Liver (tissue), 9 donors: ENCODE data around the genes TRMT1 and IL27RA.

DNA sequence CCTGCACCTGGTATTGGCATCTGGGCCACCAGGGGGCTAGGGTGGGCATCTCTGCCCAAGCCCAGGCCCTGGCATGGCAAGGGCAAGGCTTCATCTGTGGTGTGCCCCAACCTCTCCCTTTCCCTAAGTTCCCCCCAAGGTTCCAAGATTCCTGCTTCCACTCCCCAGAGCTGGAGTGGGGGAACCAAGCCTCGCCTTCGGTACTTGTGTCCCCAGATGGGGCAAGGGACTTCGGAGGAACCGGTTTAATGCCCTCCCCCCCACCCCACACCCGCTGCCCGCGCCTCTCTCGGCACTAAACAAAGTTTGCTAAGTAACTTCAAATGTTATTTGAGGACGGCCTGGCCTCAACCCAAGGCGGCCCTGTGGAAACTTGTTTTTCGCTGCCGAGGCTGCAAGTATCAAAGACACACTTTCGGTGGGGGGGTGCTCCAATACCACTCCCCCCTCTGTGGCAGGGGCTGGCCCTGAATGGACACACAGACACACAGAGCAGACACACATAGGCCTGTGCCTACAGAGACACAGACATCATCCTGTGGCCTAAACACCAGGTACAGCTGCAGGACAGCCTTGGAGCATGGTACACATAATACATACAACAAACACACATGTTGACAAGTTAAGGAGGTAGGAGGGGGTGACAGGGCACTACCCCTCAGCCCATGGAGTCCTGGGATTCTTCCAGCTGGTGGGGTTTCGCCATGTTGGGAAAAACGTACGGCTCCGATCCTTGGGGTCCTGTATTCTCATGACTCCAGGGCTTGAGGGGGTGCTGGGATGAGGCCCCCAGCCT lies 12.4 kb downstream of the NFIX start:
- PRO-cap, 5 experiments = no peak in any of the 5 experiments
- RAMPAGE, long total RNA, 2 experiments = no peak in any of the 2 experiments
- RRBS = no CpG with 5 or more reads among the region's 17 CpGs

DNA sequence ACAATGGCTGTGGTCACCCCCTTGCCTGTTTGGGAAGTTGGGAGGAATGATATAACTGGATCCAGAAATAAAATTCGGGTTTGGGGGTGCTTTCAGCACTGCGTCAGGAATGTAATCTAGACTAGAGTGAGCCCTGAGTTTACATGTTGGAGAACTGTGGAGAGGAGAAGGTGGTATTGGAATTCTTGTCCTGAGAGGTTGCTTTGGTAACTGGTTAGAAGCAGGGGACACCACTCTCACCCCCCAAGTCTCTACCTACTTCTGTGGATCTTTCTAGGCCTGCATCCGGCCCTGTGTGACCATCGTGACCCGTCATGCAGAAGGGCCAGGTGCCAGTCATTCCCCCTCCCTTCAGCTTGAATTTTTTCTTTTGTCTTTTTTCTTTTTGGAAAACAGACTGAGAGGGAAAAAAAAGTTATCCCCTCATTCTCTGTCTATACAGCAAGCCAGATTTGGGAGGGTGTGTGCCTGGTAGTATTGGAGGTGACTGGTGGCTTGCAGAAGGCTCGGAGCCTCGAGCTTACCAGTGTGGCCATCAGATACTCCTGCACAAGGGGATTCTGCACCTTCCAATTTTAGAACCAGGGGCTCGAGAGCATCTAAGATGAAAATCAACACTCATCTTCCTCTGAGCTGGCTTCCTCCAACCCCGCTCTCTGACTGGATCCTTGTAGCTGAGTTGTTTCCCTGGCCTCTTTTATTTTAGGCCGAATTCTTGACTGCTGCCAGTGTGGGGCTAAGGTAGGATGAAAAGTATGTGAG lies 31.8 kb downstream of the NFIX start:
- PRO-cap, 5 experiments = no peak in any of the 5 experiments
- RAMPAGE, long total RNA, 2 experiments = no peak in any of the 2 experiments
- RRBS = no CpG with 5 or more reads among the region's 10 CpGs

- PRO-cap, 5 experiments = peak in 5 of 5 experiments; most common plus-strand start chr19:13116852 (in 3); most common minus-strand start chr19:13116664 (in 1)
- RAMPAGE, long total RNA, 2 experiments = start-site peak on the minus strand in 2 of 2 experiments, at chr19:13116723-13116744 at its widest, 33 to 138 reads per replicate
- RRBS = 6% methylated on average over 5 of the region's 29 CpGs
These were observed at the start of gene TRMT1 for GRCh38 chr19:13116589-13117155. TSS of gene TRMT1 (minus strand) at chr19:13116740.

GRCh38 chr19:13139159-13140358 lies 10.6 kb downstream of the STX10 start:
- PRO-cap, 5 experiments = no peak in any of the 5 experiments
- RAMPAGE, long total RNA, 2 experiments = no peak in any of the 2 experiments
- RRBS = no CpG with 5 or more reads among the region's 18 CpGs

DNA sequence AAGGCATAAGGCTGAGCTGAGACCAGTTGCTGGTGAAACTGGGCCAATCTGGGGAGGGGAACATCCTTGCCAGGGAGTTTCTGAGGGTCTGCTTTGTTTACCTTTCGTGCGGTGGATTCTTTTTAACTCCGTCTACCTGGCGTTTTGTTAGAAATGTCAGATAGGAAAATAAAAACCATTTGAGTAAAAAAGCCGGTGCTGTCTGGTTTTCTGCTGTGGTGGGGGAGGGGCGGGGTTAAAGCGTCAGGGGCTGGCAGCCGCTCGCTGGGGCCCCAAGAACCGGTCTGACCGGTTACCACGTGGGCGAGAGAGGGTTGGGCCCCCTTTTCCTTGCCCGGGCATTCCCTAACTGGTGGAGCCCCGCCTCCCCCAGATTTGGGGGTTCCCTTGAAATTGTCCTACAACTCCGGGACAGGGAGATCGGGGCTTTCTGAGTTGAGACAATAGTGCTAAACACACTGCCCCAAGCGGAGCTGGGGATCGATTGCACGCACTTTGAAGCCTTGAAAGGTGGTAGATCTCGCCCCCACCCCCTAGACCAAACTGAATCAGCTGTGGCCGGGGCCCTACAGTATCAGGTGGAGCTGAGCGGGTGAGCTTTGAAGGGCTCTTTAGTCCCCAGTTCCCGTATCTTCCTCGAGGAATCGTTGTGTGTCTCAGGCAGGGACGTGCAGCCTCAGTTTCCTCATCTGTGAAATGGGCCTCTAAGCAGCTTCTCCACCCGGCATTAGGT lies 4.7 kb downstream of the IER2 start:
- PRO-cap, 5 experiments = peak in 5 of 5 experiments; most common plus-strand start position 571 of the sequence (in 3); most common minus-strand start position 286 of the sequence (in 5)
- RAMPAGE, long total RNA, 2 experiments = no peak in any of the 2 experiments
- RRBS = 4% methylated on average over 7 of the region's 28 CpGs

GRCh38 chr19:13260860-13261693 lies 110.9 kb downstream of the IER2 start:
- PRO-cap, 5 experiments = no peak in any of the 5 experiments
- RAMPAGE, long total RNA, 2 experiments = no peak in any of the 2 experiments
- RRBS = no CpG with 5 or more reads among the region's 9 CpGs

GRCh38 chr19:13277036-13277499 lies 126.9 kb downstream of the IER2 start:
- PRO-cap, 5 experiments = no peak in any of the 5 experiments
- RAMPAGE, long total RNA, 2 experiments = no peak in any of the 2 experiments
- RRBS = no CpG with 5 or more reads among the region's 12 CpGs

- PRO-cap, 5 experiments = no peak in any of the 5 experiments
- RAMPAGE, long total RNA, 2 experiments = no peak in any of the 2 experiments
- RRBS = no CpG with 5 or more reads among the region's 27 CpGs
These were observed 131.6 kb downstream of the IER2 start for GRCh38 chr19:13281601-13282500.

DNA sequence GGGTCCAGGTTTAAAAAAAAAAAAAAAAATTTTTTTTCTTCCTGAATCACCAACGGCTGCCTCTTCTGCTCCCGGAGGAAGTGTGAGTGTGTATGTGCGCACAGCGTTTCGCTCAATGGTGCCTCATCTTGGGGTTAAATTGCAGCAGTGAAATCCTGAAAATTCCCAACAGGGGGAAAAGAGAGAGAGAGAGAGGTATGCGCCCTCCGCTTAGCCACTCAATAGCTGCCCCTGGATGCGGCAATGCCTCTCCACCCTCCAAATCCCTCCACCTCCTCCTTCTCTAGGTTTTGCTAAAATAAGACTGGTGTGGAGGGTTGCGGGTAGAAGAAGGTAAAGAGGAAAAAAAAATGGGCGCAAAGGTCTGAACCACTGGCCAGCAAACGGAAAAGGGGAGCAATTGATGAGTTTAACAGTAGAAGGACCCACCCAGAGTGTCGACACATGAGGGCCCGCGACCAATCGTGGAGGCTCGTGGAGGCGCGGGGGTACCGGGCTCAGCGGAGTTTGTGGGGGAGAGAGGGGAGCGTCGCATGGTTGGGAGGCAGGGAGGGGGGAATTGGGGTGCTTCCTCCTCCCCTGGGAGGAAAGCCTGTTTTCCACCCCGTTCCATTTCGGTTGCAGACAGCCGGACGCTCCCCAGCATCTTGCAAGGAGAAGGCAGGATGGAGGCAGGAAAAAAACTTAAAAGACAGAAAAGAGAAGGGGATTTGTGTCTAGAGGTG lies 935 bp upstream of the CACNA1A start:
- PRO-cap, 5 experiments = no peak in any of the 5 experiments
- RAMPAGE, long total RNA, 2 experiments = no peak in any of the 2 experiments
- RRBS = no CpG with 5 or more reads among the region's 26 CpGs

DNA sequence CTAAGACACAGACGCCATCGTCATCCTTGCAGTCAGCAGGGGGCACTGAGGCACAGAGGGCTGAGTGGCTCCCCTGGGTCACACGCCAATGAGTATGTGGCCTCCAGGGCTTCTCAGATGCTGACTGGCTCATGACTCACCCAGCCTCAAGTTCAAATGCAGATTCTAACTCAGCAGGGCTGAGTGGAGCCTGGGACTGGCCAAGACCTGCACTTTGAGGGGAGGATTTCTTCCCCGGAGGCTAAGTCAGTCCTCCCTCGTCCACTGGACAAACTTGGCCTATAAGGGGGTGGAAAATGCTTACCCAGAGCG lies 115.2 kb upstream of the CACNA1A start:
- PRO-cap, 5 experiments = no peak in any of the 5 experiments
- RAMPAGE, long total RNA, 2 experiments = no peak in any of the 2 experiments
- RRBS = no CpG with 5 or more reads among the region's 6 CpGs

GRCh38 chr19:13689036-13689480 lies 58.6 kb upstream of the YJU2B start:
- PRO-cap, 5 experiments = no peak in any of the 5 experiments
- RAMPAGE, long total RNA, 2 experiments = no peak in any of the 2 experiments
- RRBS = no CpG with 5 or more reads among the region's 3 CpGs

DNA sequence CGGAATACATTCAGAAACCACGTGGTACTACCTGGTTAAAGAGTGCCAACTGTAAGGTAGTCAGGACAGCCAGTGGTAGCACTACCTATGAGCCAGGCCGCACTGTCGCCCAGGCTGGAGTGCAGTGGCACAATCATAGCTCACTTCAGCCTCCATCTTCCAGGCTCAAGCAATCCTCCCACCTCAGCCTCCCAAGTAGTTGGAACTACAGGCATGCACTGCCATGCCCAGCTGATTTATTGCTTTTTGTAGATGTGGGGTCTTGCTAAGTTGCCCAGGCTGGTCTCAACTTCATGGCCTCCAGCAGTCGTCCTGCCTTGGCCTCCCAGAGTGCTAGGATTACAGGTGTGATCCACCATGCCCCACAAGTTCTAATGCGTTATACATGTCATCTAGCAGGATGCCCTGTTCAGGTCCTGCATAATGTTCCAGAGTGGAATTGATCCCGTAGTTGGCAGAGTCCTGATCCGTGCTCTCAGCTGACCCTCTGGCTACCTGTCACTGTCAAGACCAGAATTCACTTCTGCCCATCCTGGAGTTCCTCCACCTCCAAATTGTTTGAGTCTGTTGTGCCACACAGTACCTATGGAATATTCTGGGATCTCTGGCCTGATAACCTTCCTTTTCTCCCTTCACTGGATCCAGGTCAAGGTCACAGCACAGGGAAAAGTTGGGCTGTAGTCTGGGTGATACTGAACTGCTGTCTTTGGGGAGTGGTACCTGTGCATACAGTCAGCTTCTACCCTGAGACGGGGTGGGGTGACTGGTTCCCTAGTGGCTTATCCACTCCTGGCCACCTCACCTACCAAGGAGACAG lies 4.7 kb downstream of the C19orf53 start:
- PRO-cap, 5 experiments = no peak in any of the 5 experiments
- RAMPAGE, long total RNA, 2 experiments = no peak in any of the 2 experiments
- RRBS = 92% methylated on average over 1 of the region's 9 CpGs

DNA sequence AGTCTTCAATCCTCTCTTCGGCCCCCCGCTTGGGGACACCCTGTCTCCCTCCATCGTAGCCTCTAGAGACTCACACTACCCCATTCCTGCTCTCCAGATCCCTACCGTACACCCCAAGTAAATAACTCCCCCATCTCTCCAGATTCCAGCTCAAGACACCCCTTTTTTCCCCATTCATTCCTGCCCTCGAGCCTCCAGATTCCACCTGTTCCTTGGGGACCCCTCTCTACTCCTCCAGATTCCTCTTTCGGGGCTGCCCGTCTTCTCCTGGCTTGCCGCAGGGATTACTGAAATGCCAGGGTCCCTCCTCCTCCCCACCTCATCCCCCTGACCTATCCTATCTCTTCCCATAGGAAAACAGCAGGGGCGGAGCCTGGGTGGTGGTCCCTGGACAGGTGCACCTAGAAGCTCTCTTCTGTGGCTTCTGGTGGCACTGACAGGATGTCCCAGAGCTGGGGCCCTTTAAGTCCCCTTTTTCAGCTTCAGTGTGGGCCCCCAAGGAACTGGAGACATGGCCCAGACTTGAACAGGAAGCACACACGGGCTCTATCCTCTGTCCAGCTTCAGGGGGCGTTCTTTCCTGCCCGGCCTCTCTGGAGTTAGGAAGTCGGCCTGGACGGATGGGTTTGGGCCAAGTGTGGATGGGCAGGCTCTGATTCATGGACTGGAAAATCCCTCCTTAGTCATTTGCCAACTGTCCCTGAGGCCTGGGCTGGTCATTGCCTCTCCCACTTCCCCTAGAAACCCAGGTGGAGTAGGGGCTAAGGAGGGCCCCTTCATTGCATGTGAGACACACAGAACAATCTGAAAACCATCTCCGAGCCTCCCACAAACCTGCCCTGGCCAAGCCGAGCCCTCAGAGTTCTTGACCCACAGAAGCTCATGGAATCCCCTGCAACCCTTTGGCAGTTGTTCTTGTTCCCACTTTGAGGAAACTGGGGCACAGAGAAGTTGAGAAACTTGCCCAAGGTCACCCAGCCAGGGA lies 1.3 kb downstream of the ZSWIM4 start:
- PRO-cap, 5 experiments = peak in 2 of 5 experiments; most common minus-strand start position 601 of the sequence (in 2)
- RAMPAGE, long total RNA, 2 experiments = no peak in any of the 2 experiments
- RRBS = no CpG with 5 or more reads among the region's 16 CpGs

DNA sequence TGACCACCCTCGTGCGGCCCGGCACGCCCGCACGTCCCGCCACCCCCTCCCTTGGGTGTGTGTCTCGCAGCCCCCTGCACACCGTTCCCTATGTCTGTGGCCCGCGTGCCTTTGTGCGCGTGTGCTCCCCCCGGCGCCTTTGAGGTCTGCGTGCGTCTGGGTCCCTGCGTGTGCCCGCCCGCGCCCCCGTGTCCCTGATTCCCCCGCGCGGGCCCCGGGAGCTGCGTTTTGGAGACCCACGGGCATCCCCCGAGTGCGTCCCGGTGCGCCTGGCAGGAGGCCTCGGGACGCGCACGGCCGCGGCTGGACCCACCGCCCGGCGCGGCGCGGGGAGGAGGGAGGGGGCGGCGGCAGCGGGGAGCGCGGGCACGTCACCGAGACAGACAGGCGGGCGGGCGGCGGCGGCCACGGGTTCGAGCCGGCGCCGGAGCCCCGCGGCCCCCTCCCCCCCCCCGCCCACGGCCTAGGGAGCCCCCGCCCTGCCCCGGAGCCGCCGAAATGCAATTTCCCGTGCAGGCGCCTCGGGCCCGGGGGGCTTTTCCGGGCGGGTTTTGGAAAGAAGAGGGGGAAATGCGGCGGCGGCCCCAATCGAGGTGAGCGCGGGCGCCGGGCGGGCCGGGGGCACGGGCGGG lies 12.0 kb upstream of the NANOS3 start:
- PRO-cap, 5 experiments = no peak in any of the 5 experiments
- RAMPAGE, long total RNA, 2 experiments = no peak in any of the 2 experiments
- RRBS = 4% methylated on average over 71 of the region's 87 CpGs

GRCh38 chr19:13951911-13952288 lies 409 bp upstream of the DCAF15 start:
- PRO-cap, 5 experiments = no peak in any of the 5 experiments
- RAMPAGE, long total RNA, 2 experiments = no peak in any of the 2 experiments
- RRBS = no CpG with 5 or more reads among the region's 23 CpGs

- PRO-cap, 5 experiments = no peak in any of the 5 experiments
- RAMPAGE, long total RNA, 2 experiments = no peak in any of the 2 experiments
- RRBS = 89% methylated on average over 28 of the region's 46 CpGs
These were observed 10.8 kb downstream of the DCAF15 start for GRCh38 chr19:13963104-13963578.

GRCh38 chr19:14001019-14001553 lies 5.0 kb downstream of the RFX1 start:
- PRO-cap, 5 experiments = no peak in any of the 5 experiments
- RAMPAGE, long total RNA, 2 experiments = no peak in any of the 2 experiments
- RRBS = no CpG with 5 or more reads among the region's 9 CpGs

DNA sequence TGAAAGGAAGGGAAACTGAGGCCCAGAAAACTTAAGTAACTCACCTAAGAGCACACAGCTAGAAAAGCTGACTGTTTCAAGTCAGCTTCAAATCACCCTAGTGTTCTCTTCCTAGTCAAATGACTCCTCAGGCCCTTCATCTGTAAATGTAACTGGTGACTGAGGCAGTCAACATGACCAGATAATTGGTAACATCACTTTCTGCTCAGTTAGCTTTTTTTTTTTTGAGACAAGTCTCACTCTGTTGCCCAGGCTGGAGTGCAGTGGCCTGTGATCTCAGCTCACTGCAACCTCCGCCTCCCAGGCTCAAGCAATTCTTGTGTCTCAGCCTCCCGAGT lies 2.5 kb downstream of the RFX1 start:
- PRO-cap, 5 experiments = no peak in any of the 5 experiments
- RAMPAGE, long total RNA, 2 experiments = no peak in any of the 2 experiments
- RRBS = no CpG with 5 or more reads among the region's 2 CpGs

- PRO-cap, 5 experiments = peak in 5 of 5 experiments; most common plus-strand start chr19:14031798 (in 3); most common minus-strand start chr19:14032123 (in 4)
- RAMPAGE, long total RNA, 2 experiments = no peak in any of the 2 experiments
- RRBS = 2% methylated on average over 37 of the region's 82 CpGs
These were observed at the start of gene IL27RA for GRCh38 chr19:14031343-14032575. TSS of gene IL27RA (plus strand) at chr19:14031762.

DNA sequence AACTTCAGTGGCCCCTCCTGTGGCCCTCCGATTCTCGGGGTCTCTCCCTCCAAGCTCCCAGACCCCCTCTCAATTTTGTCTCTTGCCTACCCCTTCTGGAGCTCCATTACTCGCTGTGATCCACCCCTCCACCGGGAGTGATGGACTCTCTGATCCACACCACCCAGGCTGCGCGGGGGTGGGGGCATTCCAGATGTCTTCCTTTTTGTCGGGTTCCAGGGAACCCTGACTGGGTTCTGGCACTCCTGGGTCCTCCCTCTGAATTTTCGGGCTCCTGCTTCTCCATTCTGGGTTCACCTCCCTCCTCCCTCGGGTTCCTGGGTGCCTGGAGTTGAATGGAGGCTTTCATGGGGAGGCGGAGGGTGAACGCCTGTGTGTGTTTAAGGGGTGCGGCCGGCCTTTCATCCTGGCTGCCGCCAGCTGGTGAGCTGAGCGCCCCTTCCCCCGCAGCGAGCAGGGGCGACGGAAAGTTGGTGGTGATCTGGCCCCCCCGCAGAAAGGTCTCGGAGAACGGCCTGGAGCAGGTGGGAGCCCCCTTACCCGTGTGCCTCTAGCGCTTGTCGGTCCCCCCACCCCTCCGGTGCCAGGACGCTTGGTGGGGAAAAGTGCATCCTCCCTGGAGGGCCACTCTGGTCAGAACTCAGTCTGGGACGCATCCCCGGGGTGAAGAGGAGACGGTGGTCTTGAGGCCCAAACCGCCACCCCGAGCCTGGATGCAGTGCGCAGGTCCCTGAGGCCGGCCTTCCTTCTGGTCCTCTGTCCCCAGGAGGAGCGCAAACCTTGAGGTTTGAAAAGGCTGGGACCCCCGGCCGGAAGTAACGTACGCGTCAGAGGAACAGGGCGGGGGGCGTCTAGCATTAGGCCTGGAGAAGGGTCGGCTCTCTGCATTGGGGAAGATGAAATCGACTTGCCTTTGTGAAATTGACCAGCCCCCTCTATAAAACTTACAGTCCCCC lies 1.6 kb downstream of the MISP3 start:
- PRO-cap, 5 experiments = no peak in any of the 5 experiments
- RAMPAGE, long total RNA, 2 experiments = no peak in any of the 2 experiments
- RRBS = 5% methylated on average over 10 of the region's 44 CpGs